Jurkat, Clone E6-1 (cell line): ENCODE results near the gene JAGN1.

- RRBS: 0% methylated on average over 6 of the region's 75 CpGs
Measured at GRCh38 chr3:9890279-9891483, at the start of gene JAGN1. Gene JAGN1, plus strand, starts transcription at chr3:9890610.

DNA sequence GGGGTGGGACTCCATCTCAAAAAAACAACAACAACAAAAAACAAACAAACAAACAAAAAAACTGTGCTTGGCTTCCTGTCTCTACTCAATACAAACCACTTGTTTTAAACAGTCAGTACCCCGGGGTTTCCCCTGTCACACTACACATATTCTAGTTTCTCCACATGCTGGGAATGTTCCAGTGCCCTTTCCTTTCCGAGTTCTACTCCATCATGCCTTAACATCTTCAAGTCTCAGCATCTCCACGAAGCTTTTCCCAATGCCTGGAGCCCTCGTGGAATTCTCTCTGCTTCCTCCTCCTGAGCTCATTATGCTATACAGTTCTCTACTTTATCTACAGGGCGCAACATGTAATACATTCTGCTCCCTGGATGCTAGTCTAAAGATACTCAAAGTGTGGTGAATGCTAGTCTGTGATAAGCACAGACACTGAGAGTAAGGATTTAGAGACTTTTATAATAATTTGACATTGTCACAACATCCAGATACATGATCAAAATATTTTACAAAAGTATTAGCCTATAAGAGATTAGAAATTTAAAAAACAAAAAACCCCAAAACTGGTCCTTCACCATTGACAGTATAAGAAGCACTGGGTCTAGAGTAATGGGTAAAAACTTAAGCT is 7.7 kb downstream of the EMC3 start:
- RRBS: no CpG with 5 or more reads among the region's 5 CpGs

- RRBS: 97% methylated on average over 2 of the region's 7 CpGs
Measured at GRCh38 chr3:10006580-10006992, 19.7 kb upstream of the FANCD2 start.

GRCh38 chr3:10122309-10123120 is 7.0 kb downstream of the BRK1 start:
- RRBS: no CpG with 5 or more reads among the region's 7 CpGs

- RRBS: no CpG with 5 or more reads among the region's 8 CpGs
Measured at GRCh38 chr3:10155123-10155846, 9.4 kb upstream of the IRAK2 start.

GRCh38 chr3:10204167-10204560 is 39.4 kb downstream of the IRAK2 start:
- RRBS: no CpG with 5 or more reads among the region's 6 CpGs

DNA sequence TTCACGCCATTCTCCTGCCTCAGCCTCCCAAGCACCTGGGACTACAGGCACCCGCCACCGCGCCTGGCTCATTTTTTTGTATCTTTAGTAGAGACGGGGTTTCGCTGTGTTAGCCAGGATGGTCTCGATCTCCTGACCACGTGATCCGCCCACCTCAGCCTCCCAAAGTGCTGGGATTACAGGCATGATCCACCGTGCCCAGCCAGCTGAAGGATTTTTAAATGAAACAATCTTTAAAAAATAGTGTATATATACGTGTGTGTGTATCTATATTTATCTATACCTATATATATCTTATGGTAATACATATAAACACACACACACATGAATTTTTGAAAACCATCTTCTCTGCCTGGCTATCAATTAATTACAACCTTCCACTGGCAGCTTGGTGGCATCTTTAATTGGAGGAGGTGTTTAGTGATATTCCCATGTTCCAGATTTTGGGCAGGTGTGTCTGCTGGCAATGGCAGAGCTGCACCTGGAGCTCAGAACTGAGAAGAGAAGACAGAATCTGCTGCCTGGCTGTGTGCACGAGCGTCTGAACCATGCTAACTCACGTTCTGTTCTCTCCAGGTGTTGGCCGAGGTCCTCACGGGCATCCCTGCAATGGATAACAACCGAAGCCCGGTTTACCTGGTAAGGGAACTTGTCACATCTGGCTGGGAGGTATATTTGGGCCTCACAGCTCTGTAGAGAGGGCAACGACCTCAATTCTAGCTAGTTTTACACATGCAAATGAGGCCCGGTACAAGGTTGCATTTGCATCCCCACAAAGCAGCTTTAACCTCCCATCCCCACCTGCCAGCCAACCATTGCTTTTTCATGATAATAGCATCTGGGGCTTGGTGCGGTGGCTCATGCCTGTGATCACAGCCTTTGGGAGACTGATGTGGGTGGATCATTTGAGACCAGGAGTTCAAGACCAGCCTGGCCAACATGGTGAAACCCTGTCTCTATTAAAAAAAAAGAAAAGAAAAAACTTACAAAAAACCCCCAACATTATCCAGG is 22.2 kb upstream of the TATDN2 start:
- RRBS: no CpG with 5 or more reads among the region's 21 CpGs

DNA sequence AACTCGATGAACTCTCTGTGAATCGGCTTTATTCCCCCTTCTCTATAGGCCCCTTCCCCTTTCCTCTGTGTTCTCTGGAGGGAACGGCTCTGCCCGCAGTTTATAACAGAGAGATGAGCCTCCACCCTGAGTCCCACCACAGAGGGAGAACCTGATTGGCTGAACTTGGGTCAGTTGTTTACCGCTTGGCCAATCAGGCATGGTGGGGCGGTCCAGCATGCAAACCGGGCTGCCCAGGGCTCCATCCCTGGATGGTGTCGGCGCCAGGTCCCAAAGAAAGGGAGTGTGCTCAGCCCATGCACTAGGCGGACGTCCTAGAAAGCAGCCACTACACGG is 13.4 kb upstream of the TATDN2 start:
- RRBS: no CpG with 5 or more reads among the region's 12 CpGs

GRCh38 chr3:10377207-10377868 is 56.4 kb upstream of the SEC13 start:
- RRBS: 73% methylated on average over 3 of the region's 13 CpGs

DNA sequence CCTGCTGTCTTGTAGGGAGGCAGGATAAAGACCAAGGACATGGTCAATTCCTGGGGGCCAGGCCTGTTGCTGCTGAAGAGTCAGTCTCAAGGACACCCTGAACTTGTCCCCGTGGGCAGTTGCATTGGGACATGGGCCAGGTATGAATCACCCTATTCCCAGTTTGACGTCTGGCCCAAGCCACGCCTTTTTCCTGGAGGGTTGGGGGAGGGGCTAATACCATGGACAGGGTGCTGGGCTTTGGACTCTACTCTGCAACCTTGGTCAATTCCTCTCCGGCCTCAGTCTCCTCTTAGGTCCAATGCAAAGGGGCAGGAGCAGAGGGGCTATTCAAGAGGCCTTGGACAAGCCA is 10.4 kb downstream of the ATP2B2 start:
- RRBS: no CpG with 5 or more reads among the region's 4 CpGs

- RRBS: no CpG with 5 or more reads among the region's 16 CpGs
Measured at GRCh38 chr3:10504146-10504511, 1.3 kb downstream of the ATP2B2 start.

GRCh38 chr3:10505990-10506623 is 721 bp upstream of the ATP2B2 start:
- RRBS: no CpG with 5 or more reads among the region's 16 CpGs

DNA sequence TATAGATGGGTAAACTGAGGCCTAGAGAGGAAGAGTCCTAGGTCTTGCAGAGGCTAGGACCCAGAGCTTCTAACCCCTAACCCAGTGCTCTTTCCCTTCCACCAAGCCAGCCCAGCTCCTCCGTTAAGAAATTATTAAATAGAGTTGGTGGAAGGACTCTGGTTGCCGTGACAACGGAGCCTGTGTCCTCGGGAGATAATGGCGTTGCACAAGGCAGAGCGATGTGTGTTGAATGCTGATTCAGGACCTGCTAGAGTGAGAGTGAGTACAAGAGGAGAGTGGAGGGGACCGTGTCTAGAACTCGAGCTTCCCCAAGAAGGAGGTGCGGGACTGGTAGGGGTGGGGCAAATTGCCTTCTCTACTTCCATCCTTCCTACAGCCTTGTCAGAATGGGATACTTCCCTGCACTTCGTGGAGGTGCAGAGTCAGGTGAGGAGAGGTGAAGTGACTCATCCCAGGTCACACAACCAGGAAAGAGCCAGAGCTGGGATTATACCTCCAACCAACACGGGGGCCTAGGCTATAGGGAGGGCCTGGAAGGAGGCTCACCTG is 8.6 kb downstream of the SLC6A1 start:
- RRBS: no CpG with 5 or more reads among the region's 11 CpGs

- RRBS: no CpG with 5 or more reads among the region's 34 CpGs
Measured at GRCh38 chr3:11136588-11138009, 17.2 kb upstream of the HRH1 start.

- RRBS: no CpG with 5 or more reads among the region's 9 CpGs
Measured at GRCh38 chr3:11155328-11155809, 1.1 kb downstream of the HRH1 start.

- RRBS: no CpG with 5 or more reads among the region's 6 CpGs
Measured at GRCh38 chr3:11164513-11165035, 10.3 kb downstream of the HRH1 start.

DNA sequence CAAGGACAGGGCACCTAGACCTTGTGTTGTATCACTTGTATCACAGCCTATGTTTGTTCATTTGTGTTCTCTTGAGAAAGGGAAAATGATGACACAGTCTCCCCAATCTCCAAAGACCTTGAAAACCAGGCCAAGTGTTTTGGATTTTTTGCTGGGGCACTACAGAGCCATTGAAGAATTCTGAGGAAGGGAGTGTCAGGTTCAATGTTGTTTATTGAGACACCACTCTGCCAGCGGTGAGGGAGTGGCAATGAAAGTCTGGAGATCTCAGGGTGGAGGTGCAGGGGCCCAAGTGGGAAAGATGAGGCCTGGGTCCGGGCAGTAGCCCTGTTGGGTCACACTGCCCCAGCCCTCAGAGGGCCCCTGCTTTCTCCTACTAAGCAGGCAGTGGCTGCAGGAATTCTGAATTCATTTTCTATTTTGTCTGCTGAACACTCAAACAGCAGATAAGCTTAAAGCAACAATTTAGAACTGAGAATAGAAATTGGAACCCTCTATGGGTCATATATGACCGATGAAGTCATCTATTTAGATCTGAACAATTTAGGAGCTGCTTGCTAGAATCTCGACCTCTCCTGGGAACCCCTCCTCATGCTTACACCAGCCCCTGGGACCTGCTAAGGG is 17.8 kb downstream of the HRH1 start:
- RRBS: no CpG with 5 or more reads among the region's 4 CpGs

DNA sequence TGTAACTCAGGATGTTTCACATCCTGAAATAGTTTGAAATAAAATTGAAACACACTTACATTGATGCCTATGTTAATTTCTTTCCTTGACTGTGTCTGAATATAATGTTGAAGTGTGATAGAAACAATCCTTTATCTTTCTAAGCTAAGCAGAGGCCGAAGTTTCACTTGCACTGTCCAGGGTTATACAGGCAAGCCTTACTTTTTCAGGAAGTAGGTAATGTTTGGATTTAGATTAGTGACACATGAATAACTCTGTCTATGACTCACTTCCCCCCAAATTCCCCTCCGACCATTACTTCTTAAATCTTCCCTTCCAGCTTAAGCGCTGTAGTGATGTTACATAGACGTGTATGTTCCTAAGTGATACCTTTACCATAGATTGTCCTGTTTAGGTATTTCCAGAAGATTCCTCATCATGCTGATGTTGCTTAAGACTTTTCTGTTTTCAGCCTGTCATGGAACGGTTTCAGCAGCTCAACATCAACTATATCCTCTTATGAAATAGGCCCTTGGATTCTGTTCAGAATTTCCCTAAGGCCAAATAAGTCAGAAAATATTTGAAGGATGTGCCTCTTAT is 16.9 kb downstream of the ATG7 start:
- RRBS: no CpG with 5 or more reads among the region's 5 CpGs

DNA sequence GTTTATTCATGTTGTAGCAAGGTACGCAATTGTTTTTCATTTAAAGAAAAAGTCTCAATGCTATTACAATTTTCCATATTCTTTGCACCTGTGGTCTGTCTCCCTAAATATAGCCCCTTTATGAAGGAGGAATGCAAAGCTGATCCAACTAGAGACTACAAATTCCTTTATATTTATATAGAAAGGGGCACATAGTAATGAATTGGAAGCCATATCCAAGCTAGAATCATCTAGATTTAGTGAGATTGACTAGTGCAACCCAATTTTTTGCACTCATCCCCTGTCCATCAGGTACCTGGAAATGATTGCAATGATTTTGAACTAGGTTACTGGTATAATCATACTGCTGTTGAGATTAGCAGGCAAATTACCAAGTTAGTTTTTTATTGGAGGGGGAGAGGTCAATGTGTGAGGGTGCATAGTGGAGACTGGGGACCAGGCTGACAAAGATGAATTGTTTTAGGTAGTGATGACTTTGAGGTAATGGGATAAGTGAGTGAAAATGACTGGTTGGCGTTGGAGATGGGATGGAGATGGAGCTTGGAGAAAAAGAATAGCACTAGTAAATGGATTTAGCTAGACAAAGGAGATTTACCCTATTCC is 159.6 kb downstream of the ATG7 start:
- RRBS: no CpG with 5 or more reads among the region's 2 CpGs

DNA sequence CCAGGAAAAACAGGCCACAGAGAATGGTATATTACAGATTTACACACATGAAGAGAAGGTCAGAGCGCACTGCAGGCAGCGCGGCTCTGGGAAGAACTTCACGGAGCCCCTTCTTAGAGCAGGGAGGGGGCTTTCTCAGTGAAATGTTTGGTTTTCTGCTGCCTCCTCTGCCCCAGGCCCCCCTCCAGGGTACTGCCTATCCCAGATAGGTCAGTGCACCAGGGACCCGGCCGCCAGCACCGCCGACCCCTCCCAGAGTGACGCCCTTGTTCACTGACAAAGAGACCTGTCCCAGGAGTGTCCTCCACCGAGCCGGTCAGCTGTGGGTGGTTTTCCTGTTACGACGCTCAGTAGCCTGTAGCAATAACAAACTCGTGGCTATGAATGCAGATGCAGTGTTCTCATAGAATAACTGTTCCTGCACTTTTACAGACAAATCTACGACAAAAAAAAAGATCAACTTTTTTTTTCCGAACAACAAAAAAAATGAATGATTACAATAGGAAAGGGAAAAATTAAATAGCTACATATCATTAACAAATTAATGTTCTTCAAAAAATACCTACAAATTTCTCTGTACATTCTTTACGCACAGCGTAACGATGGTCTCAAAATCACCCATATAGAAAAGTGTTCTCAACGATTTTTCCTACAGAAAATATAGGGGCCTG is 87.4 kb downstream of the VGLL4 start:
- RRBS: no CpG with 5 or more reads among the region's 20 CpGs